M059J (cell line): ENCODE measurements around a stretch of chrX.

- RAMPAGE, long total RNA: no peak
Measured at GRCh38 chrX:37348577-37348850, 650 bp upstream of the PRRG1 start.

DNA sequence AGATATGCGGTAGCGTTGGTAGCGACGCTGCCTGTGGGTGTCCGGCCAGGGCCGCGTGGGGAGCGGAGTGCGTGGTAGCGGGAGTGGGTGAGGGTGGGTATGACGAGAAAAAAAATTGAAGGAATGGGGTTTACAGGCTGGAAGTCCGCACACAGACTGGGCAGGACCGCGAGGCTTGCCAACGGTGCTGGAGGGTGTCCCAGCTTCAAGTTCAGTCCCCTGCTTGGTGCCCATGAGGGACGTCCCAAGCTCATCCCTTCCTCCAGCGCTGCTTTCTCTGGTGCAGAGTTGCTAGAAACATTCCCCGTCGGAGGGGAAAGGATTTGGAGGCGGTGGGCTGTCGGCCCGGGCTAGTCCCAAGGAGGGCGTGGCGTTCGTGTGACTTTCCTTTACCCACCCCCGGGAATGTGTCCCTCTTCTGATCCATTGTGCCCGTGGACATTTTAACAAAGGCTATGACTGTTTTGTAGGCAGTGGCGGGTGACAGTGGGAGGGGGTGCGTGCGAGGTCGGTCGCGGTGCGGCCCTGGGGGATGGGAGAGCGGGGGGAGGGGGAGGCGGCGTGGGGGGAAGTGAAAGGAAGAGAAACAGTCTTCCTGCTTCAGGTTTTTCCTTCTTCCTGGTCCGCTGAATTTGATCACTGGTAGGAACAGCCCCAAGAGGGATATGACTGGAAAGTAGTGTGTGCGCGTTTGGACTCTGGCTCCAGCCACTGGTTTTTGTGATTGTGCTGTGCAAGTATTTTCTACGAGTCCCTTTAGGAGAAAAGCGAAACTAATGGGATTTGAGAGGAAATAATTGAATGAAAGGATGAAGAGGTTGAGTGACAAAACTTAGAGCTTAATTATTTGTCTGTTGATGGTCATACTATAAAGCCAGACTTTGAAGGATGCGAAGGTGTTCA is 598 bp downstream of the PRRG1 start:
- RAMPAGE, long total RNA: no peak

DNA sequence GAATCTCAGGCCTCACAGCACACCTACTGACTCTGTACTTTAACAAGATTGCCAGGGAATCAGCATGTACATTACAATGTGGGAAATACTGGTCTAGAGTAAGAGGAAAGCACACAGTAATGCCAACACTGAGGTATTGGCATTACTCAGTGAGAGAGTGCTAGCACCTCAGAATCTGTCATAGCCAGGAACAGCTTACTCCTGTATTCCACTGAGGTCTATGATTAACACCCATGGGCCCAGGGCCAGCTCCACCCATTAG is 56.0 kb downstream of the LANCL3 start:
- RAMPAGE, long total RNA: no peak

GRCh38 chrX:38219928-38220371 is 721 bp downstream of the SRPX start:
- RAMPAGE, long total RNA: no peak

GRCh38 chrX:38221407-38221859 is 762 bp upstream of the SRPX start:
- RAMPAGE, long total RNA: no peak

DNA sequence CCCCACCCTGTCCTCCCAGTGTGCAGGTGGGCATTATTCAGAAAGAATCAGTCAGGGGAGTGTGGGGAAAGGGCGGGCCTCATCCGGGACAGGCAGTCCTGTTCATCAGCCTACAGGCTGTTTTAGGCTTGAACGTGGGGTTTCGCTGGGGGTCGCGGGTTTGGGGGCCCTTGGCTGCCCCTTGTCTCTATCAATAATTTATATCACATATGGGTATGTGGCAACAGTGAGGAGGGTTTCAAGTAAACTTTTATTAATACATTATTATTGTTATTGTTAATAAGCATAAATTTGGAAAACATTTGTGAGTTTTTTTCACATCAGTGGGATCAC is 4.2 kb downstream of the OTC start:
- RAMPAGE, long total RNA: no peak

- RAMPAGE, long total RNA: no peak
Measured at GRCh38 chrX:38358220-38358419, 5.7 kb downstream of the OTC start.

DNA sequence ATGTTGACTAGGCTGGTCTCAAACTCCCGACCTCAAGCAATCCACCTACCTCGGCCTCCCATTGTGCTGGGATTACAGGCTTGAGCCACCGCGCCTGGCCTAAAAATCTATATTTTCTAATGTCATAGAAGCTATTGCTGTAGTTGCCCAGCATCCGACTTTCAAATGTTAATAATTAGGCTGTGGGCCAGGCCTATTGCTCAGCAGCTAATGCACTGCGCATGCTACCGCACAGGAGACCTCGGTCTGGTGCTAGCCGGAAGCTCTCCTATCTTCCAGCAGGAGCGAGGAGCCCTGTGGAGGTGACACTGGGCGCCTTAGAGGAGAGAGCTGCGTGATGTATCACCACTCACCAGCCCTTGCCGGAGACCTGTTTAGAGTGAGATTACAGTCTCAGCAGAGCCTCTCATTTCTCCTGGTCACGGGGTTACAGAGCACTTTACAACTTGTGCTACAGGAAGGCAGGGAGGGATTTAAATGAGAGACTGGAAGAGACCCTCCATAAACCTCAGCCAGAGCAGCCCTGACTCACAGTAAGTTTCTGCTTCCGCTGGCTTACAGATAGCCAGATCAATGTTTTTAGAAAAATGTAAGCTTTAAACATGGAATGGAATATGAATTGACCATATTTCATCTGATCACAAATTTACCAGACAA is 31.1 kb upstream of the MID1IP1 start:
- RAMPAGE, long total RNA: no peak

GRCh38 chrX:39144099-39144904 is 343.0 kb downstream of the MID1IP1 start:
- RAMPAGE, long total RNA: no peak

- RAMPAGE, long total RNA: no peak
Measured at GRCh38 chrX:39572043-39572268, 525.8 kb downstream of the BCOR start.

DNA sequence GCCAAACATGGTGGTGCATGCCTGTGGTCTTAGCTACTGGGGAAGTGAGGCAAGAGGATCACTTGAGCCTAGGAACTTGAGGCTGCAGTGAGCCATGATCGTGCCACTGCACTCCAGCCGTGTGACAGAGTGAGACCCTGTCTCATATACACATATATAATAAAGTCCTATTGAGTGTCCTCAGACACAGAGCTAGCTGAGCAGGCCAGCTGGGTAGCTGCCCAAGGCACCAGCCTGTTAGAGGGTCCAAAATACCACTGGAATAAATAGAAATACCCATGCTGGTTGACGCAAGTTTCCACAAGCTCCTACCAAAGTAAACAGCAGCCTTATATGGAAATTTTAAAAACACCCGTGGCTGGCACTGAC is 348.7 kb downstream of the BCOR start:
- RAMPAGE, long total RNA: no peak

DNA sequence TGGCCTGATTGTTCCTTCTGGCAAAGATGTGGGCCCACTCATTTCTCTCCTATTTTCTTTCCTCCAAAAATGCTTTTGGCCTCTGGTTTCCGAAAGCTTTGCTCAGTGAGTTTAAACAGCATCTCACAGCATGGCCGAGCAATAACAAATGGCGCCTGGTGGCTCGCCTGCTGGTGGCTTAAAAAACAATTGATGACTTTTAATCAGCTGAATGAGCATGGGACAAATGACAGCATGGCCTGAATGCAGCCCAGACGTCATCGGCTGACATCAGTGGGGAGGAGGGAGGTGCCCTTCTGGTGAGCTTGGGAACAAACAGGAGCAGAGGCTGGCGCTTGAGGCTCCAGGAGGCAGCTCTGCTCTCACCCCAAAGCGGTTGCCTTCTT is 286.4 kb downstream of the BCOR start:
- RAMPAGE, long total RNA: no peak

DNA sequence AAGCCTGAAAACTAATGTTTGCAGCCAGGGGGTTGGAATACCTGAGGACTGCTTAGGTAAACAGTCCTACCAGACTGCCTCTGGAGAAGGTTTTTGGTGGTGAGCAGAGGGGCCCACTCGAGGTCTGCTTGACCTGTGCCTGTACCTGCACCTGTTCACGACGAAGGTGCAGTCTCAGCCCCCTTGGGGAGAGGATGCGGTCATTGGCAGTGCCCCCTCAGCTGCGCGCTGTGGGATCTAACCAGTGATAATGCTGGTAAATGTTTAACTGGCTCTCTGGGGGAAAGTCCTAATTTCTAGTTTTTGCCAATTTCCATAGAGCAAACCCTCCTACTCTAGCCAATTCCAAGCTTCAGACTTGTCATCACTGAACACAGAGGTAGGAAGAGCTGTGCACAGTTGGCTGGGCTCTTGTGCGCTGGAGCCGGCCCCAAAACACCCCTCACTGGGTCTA is 271.0 kb downstream of the BCOR start:
- RAMPAGE, long total RNA: no peak

DNA sequence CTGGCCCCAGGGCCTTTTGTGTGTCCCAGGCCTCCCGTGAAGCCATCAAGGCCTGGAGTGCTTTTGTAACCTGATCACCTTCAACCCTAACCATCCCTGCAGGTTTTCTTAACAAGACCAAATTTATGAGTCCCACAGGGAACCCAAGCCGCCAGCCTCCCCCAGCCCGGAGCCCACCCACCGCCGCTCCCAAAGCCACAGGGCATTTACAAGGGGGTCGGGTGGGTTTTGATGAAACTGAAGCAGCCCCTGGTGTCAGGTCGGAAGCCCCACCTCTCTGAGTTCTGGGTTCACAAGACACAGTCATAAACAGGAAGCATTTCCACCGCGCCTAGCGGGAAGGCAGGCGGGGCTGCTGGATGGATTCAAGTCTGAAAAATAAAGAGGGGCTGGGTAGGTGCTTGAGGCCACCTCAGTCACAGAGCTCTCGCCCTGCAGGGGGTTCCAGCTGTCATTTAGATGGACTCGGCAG is 128.6 kb downstream of the BCOR start:
- RAMPAGE, long total RNA: no peak

GRCh38 chrX:40083231-40083921 is 14.4 kb downstream of the BCOR start:
- RAMPAGE, long total RNA: no peak

- RAMPAGE, long total RNA: no peak
Measured at GRCh38 chrX:40106940-40107742, 9.4 kb upstream of the BCOR start.

DNA sequence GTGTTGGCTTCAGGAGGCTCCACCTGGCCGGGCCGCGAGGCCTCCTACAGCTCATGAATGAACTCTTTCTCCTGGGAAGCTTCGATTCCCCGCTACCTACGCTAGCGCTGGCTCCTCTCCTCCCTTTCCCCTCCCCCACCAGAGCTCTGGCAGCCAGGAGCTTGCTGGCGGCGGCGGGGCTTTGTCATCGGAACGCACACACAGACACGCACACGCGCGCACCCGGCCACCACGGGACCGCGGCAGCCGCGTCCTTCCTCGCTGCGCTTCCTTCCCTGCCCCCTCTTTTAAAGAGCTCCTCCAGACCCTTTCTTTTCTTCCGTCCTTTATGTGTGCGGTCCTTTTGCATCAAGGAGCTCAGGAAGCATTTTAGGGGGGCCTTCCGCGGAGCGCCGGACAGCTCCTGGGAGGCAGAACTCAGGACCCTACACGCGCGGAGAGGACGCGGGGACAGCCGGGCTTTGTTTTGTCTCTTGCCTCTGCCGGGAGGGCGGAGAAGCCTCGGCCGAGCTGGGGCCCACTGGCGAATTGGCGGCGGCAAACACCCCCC is 70.2 kb upstream of the BCOR start:
- RAMPAGE, long total RNA: no peak

DNA sequence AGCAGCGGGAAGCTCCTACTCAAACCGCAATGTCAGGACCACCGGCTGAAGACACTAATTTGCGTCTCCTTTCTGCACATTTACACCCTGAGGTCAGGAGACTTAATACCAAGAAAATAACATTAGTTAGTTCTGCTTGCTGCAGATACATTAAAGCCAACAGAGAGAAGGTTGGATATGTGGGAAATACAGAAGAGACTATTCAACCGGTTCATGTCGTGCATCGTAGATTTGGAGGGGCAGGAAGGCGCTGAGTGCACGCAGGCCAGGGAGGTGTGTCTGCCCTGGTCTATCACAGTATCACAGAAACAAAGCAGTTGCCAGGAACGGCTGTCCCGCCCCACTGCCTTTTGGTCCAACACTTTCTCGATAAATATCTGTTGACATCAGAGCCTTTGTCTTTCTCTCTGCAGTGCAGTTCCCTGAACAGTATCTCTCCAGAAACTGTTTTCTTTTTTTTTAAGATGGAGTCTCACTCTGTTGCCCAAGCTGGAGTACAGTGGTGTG is 151.0 kb upstream of the BCOR start:
- RAMPAGE, long total RNA: no peak

DNA sequence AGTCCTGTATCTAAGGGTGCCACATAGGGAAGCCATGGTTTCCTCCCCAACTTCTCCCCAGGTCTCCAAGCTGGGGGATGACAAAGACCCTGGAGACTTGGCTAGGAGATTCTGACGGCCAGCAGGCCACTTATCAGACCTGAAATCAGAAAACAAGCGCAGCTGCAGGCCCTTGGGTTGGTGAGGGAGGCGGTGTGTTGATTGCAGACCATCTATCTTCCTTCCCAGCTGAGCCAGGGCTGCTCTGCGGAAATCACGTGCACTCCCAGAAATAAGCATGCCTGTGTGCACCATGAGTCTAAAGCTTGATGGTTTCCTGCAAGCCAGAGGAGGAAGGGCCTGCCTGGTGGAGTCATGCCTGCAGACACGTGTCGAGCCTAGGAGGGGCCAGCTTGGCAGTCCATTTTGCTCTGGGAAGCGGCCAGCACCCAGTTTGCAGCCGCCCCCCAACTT is 175.6 kb upstream of the BCOR start:
- RAMPAGE, long total RNA: no peak

GRCh38 chrX:41045816-41046634 is 39.2 kb upstream of the USP9X start:
- RAMPAGE, long total RNA: no peak